ENCODE measurements around the genes PTAFR and SESN2.

- PRO-cap = bidirectional peak, plus-strand start at chr1:27634433, minus-strand start at chr1:27634327
- RAMPAGE, long total RNA, 2 experiments = no peak in any of the 2 experiments
These were observed 901 bp downstream of the FGR start for GRCh38 chr1:27633892-27634675.

DNA sequence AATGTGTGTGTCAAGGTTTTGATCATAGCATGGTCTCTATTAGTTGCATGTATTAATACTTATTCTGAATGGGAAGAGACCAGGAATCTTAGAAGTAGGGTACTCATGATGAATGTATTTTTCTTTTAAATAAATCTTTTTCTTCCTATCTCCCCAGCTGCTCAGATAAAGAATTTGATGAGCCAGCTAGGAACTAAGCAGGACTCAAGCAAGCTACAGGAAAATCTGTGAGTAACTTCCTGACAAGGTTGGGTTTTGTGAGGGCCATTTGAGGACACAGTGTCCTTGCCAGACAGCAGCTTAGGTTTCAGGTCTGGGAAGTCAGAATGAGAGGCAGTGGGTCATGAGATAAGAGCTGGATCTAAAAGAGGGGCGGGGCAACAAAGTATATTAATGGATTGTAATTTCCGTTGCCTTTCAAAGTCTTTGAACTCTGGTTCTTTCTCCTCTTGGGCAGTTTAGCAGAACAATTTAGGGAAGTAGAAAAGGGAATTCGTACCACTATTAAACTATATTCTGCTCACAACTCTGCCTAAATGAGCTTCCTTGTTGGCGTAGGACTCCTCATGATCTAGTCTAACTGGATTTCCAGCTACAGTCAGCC lies 16.5 kb downstream of the STX12 start:
- PRO-cap = no peak
- RAMPAGE, long total RNA, 2 experiments = no peak in any of the 2 experiments

DNA sequence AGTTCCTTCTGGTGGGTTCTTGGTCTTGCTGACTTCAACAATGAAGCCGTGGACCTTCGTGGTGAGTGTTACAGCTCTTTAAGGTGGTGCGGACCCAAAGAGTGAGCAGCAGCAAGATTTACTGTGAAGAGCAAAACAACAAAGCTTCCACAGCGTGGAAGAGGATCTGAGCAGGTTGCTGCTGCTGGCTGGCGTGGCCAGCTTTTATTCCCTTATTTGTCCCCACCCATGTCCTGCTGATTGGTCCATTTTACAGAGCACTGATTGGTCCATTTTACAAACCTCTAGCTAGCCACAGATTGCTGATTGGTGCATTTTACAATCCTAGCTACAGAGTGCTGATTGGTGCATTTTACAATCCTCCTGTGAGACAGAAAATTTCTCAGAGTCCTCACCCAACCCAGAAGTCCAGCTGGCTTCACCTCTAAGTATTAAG lies 17.2 kb downstream of the STX12 start:
- PRO-cap = no peak
- RAMPAGE, long total RNA, 2 experiments = no peak in any of the 2 experiments

DNA sequence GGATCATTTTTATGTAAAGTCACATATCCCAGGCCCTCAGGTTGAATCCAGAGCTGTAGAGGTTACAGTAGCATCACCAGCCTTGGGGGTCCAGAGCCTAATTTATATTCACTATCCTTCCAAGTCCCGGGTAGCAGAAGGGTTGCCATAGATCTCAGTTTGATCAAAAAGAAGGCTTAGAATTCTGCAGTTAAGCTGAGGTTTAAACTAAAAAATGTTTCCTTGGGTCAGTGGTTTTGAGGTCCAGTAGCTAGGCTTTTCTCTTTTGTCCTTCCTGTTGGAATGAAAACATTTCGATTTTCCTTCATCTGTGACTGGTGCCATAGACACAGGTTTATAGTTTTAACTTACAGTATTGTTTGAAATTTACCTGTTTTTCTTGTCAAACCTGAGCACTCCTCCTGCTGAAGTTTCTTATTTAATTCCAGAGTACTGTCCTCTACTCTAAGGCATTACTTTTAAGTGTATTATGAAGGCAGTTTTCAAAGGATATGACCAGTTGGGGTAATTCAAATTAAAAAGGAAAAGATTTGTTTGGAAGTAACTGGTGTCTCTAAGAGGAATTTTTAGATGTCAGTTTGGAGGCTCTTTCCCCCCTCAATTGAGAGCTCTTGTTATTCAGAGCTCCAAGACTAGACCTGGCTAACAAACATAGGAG lies 20.3 kb downstream of the PPP1R8 start:
- PRO-cap = no peak
- RAMPAGE, long total RNA, 2 experiments = no peak in any of the 2 experiments

GRCh38 chr1:28110963-28111687 lies 22.7 kb upstream of the EYA3 start:
- PRO-cap = no peak
- RAMPAGE, long total RNA, 2 experiments = no peak in any of the 2 experiments

DNA sequence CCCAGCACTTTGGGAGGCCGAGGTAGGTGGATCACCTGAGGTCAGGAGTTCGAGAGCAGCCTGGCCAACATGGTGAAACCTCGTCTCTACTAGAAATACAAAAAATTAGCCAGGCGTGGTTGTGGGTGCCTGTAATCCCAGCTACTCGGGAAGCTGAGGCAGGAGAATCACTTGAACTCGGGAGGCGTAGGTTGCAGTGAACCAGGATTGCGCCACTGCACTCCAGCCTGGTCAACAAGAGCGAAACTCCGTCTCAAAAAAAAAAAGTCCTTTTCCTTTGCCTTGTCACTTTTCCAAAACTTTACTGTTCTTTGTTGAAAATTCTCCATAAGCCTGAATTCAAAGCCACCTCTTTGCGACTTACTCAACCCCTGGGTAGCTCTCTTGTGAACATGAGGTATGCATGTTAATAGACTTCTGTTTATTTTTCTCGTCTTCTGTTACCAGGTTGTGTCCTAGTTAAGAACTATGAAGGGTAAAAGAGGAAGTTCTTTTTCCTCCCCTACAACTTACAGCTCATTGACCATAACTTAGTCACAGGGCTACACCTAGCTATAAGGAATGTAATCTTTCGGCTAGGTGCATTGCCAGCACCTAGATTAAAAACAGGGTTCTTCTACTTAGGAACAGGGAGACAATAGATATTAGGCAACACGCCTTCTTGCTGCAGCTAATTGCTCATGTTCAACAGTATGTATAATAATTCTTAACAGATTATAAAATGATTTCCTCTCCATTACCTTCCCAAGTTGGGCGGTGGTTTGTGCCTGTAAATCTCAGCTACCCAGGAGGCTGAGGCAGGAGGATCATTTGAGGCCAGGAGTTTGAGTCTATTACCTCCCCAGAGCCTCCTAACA lies 41.0 kb downstream of the PTAFR start:
- PRO-cap = no peak
- RAMPAGE, long total RNA, 2 experiments = no peak in any of the 2 experiments

GRCh38 chr1:28176514-28177485 lies at the start of gene PTAFR:
Gene PTAFR, minus strand, starts transcription at chr1:28176690.
- PRO-cap = no peak
- RAMPAGE, long total RNA, 2 experiments = no peak in any of the 2 experiments

DNA sequence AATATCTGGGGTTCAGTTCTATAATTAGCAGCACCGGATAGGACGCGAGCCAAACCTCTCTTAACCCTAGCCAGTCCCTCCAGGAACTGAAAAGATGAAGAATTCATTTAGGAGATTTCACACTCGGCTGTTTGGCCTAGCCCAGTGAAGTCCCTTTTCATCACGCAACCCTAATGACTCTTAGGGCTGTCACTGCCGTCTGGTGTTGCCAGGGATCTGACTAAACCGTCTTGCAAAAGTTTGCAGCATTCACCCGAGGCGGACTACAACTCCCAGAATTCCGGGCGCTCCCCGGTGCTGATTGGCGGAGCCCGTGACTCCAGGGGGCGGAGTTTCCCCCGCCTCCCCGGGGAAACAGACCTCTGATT lies 267 bp upstream of the SESN2 start:
- PRO-cap = bidirectional peak, plus-strand start outside the sequence, minus-strand start at position 218 of the sequence
- RAMPAGE, long total RNA, 2 experiments = no peak in any of the 2 experiments

DNA sequence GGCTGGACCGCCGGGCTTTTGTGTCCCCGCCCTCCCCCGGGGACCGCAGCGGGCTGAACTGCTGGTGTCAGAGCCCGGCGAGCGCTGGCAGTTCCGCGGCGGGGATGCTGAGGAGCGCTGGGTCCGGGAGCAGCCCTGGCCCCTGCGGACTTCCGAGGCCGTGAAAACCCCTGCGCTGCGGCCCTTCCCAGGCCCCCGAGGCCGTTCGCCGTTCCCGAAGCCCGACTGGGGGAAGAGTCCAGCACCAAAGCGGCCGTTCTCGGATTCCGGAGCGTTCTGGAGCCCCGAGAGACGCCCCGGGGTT lies at the start of gene SESN2:
SESN2 (plus strand) TSS at position 84 of the 304 bp plus-strand sequence.
- PRO-cap = bidirectional peak, plus-strand start at position 90 of the sequence, minus-strand start outside the sequence
- RAMPAGE, long total RNA, 2 experiments = no peak in any of the 2 experiments

- PRO-cap = no peak
- RAMPAGE, long total RNA, 2 experiments = no peak in any of the 2 experiments
These were observed 13.6 kb upstream of the MED18 start for GRCh38 chr1:28315232-28315672.

GRCh38 chr1:28518778-28519445 lies 13.1 kb downstream of the RCC1 start:
- PRO-cap = no peak
- RAMPAGE, long total RNA, 2 experiments = no peak in any of the 2 experiments

DNA sequence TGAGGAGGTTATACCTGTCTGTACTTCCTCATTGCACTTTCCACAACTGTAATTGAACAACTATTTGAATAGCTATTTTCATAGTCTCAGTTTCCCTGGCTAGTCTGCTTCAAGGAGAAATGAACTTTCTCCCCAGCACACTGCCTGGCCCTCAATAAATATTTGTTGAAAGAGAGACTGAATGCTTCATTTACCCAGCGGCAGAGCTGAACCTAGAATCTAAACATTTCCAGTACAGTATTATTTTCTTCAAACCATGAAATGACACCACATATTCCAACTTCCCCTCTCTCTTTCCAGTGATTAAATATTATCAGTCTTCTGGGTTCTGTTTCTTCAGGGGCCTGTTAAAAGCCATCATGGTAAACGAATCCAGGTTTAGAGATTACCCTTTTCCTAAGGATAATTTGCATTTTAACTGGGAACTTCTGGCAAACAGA lies 2.7 kb upstream of the YTHDF2 start:
- PRO-cap = no peak
- RAMPAGE, long total RNA, 2 experiments = no peak in any of the 2 experiments

DNA sequence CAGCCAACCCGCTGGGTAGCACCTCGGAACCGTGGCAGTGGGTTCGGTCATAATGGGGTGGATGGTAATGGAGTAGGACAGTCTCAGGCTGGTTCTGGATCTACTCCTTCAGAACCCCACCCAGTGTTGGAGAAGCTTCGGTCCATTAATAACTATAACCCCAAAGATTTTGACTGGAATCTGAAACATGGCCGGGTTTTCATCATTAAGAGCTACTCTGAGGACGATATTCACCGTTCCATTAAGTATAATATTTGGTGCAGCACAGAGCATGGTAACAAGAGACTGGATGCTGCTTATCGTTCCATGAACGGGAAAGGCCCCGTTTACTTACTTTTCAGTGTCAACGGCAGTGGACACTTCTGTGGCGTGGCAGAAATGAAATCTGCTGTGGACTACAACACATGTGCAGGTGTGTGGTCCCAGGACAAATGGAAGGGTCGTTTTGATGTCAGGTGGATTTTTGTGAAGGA lies 6.6 kb downstream of the YTHDF2 start:
- PRO-cap = no peak
- RAMPAGE, long total RNA, 2 experiments = no peak in any of the 2 experiments

- PRO-cap = no peak
- RAMPAGE, long total RNA, 2 experiments = no peak in any of the 2 experiments
These were observed 11.6 kb downstream of the YTHDF2 start for GRCh38 chr1:28748271-28748811.

DNA sequence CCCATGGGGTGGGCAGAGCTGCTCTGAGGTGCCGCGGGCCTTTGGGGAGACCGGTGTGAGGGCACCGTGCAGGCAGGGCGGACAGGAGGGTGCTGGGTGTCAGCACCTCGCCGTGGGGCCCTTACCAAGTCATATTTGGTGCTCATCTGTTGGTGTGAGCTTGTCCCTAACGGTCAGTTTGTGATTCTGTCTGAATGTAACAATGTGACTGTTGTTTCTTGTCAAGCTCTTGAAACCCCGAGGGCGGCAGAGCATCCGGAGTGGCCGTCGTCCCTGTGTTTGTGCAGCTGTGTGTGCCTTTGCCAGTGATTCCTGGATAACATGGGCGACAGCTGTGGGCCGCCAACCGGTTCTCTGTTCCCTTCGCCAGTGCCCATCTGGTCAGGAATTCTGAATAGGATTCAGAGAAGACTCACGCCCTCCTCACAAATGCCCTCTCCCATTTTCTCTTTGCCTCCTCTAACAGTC lies 1.0 kb downstream of the OPRD1 start:
- PRO-cap = no peak
- RAMPAGE, long total RNA, 2 experiments = no peak in any of the 2 experiments

- PRO-cap = no peak
- RAMPAGE, long total RNA, 2 experiments = no peak in any of the 2 experiments
These were observed 857 bp downstream of the EPB41 start for GRCh38 chr1:28915058-28915794.

DNA sequence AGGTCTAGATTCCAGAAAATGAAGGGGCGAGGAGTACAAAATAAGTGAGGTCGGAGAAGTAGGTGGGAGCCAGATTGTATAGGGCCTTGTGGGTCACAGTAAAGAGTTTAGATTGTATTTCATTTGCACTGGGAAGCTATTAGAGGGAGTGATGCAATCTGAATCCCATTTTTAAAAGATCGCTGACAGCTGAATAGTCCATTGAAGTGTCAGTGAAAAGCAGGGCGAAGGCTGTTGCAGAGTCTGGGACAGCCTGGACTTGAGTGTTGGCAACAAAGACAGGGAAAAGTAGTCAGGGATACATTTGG lies 80.2 kb downstream of the TMEM200B start:
- PRO-cap = no peak
- RAMPAGE, long total RNA, 2 experiments = no peak in any of the 2 experiments

GRCh38 chr1:29122596-29123407 lies 901 bp downstream of the TMEM200B start:
- PRO-cap = bidirectional peak, plus-strand start at chr1:29122893, minus-strand start at chr1:29122711; bidirectional peak, plus-strand start at chr1:29123266, minus-strand start at chr1:29123232
- RAMPAGE, long total RNA, 2 experiments = no peak in any of the 2 experiments

GRCh38 chr1:29202755-29203154 lies 21.1 kb upstream of the SRSF4 start:
- PRO-cap = unidirectional peak, minus-strand start at chr1:29202917
- RAMPAGE, long total RNA, 2 experiments = no peak in any of the 2 experiments

- PRO-cap = no peak
- RAMPAGE, long total RNA, 2 experiments = no peak in any of the 2 experiments
These were observed 3.2 kb downstream of the MECR start for GRCh38 chr1:29227349-29228041.